Neural cell (in vitro differentiated cells): ENCODE measurements around a stretch of chr7.

DNA sequence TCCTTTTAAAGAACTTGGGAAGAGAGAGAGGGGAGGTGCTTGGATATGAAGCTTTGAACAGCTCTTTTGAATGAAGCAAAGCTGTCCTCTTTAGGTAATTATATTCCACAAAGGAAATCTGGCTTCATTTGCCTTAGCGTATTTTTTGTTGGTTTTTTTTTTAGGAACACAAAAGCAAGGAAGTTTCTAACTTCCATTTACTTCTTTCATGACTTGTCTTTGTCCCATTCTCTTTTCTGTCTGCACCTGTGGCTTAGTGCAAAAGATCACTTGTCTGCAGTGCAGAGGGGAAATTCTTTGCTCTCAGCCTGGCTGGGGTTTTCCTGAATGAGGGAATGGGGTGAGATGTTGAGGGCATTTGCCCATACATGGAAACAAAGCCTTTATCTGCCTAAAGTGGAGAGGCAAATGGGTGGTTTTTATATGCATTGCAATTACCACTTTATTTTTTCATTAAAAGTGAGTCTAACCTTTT is 361.0 kb upstream of the IGFBP3 start:
- RAMPAGE, long total RNA: no peak

GRCh38 chr7:46763853-46764692 is 817.8 kb downstream of the TNS3 start:
- RAMPAGE, long total RNA: no peak

- RAMPAGE, long total RNA: no peak
Observed at GRCh38 chr7:46801823-46802280, 780.1 kb downstream of the TNS3 start.

DNA sequence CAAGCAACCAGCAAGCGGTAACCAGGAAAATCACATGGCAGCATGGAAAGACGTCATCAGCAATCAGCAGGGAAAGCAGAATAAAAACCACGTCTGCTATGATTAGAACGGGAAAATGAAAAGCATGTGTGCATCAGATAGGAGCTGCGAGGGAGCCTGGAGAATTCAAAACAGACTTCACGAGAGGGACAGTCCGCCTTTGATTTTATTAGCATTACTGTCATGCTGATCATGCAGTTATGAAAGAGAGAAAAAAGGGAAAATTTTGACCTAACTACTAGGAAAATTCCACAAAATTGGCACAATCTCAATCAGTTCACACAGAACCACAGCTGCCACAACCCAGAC is 296.1 kb downstream of the TNS3 start:
- RAMPAGE, long total RNA: no peak

DNA sequence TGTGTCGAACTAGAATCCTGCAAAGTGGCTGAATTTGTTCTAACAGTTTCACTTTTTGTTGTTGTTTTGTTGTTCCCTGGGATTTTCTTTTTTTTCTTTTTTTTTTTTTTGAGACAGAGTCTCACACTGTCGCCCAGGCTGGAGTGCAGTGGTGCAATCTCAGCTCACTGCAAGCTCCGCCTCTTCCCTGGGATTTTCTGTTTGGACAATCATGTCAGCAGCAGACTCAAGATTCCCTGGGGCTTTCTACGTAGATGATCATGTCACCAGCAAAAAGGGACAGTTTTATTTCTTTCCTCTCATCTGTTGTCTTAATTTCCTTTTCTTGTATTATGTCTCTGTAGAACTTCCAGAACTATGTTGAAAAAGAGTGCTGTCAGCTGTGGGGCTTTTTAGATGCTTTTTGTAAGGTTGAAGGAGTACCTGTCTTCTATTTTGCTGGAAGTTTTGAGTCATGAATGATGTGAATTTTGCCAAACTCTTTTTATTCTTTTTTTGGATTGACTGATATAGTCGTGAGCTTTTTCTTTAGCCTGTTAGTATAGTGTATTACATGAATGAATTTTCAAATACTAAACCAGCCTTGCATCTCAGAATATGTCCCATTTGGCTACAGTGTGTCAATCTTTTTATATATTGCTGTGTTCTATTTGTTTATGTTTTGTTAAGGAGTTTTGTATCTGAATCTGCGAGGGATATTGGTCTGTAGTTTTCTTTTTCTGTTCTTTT is 241.3 kb downstream of the TNS3 start:
- RAMPAGE, long total RNA: no peak

DNA sequence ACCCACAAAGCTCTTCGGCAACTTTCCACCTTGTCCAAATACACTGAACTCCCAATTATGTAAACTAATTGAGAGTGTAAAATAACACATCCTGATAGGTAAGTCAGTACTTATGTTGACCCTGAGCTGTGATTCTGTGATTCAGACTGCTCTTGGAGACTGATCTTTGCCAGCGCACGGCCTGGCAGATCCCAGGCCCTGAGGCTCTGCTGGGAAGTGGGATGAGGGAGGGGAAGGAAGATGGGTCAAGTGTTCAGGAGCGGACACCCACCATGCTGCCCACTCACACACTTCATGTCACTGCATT is 226.3 kb downstream of the TNS3 start:
- RAMPAGE, long total RNA: no peak

DNA sequence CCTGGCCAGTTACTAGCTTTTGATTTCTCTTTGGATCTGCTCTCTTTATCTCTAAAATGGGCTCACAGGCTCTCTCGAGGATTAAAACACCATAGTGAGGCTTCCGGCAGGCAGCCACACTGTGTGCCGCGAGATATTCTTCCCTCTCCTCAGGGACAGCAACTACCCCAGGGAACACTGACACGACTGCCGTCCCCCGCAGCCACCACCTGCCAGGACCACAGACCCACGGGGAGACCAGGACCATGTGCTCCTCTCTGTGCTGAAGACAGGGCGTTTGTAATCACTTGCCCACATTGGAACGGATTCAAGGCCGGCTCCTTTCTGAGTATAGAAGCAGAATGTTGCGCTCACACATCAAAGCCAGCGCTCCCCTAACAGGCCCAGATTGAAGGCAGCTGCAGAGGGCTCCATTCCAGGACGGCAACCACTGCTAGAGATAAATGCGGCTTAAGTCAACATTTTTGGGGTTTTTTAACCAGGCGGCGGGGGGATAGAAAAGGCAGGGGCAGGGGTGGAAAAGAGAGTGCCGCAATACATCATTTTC is 189.8 kb downstream of the TNS3 start:
- RAMPAGE, long total RNA: no peak

- RAMPAGE, long total RNA: no peak
Observed at GRCh38 chr7:47601185-47601970, 19.5 kb upstream of the TNS3 start.

GRCh38 chr7:47622108-47622852 is 40.4 kb upstream of the TNS3 start:
- RAMPAGE, long total RNA: no peak

- RAMPAGE, long total RNA: no peak
Observed at GRCh38 chr7:47965183-47965573, 14.2 kb downstream of the HUS1 start.

GRCh38 chr7:47970950-47971175 is 8.6 kb downstream of the HUS1 start:
- RAMPAGE, long total RNA: no peak

- RAMPAGE, long total RNA: no peak
Observed at GRCh38 chr7:48101497-48102754, 12.9 kb downstream of the UPP1 start.

DNA sequence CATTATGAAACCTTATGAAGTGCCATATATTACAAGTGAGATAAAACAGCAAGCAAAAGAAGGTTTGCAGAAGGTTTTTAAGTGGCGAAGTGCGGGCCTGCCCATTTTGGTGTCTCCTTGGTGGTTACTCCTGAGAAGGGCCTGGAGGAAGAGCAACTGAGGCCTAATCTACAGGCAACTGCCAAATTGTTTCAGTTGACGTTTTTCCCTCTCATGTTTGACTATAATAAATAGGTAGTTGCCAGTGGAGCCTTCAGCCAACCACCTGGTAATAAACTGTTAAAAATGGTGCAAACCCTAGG is 3.6 kb downstream of the IKZF1 start:
- RAMPAGE, long total RNA: no peak

GRCh38 chr7:50336114-50336999 is 31.8 kb downstream of the IKZF1 start:
- RAMPAGE, long total RNA: no peak

GRCh38 chr7:50405292-50406312 is 44.5 kb downstream of the FIGNL1 start:
- RAMPAGE, long total RNA: no peak

DNA sequence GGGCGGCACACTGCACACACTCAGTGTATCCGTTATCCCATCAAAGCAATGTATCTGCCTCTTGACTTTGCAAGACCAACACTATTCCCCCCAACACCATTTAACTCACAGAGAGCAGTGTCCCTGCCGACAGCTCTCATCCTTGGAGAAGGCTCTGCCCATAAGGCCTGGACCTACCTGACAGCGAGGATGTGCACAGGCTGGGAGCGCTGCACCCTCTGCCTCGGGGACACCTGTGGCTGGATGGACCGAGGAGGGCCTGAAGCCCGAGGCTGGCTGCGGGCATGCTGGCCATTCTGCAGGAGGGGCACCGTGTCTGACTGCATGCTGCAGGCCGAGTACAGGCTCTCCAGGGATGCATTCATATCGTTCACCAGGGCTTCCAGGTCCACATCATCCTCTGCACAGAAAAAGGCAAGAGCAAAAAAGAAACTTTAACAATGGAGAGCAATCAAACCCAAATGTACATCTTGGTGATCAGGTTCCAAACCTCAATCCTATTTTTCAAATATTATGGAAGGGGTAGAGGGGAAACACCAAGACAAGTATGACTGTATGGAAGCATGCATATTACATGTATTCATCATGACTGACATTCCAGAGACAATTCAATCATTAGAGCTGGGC is 108.3 kb downstream of the GRB10 start:
- RAMPAGE, long total RNA: no peak

DNA sequence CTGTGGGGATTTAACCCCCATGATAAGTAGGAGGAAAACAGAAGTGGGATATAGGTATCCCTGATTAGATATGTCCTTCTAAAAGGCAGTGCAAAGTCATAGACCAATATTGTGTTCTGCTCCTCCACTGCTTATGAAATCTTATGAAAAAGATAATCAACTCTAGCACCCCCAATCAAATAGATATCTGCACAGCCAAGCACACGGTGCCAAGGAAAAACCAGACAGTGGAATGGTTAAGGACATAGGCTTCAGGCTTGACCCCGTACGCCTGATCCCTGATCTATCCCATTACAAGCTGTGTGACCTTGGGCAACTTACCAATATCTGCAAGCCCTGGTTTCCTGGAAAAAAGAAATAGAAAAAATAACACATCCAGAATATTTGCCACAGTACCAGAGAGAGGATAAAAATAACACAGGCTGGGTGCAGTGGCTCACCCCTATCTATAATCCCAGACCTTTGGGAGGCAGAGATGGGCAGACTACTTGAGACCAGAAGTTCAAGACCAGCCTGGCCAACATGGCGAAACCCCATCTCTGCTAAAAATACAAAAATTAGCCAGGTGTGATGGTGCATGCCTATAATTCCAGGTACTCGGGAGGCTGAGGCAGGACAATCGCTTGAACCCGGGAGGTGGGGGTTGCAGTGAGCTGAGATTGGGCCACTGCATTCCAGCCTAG is 56.9 kb downstream of the GRB10 start:
- RAMPAGE, long total RNA: no peak

DNA sequence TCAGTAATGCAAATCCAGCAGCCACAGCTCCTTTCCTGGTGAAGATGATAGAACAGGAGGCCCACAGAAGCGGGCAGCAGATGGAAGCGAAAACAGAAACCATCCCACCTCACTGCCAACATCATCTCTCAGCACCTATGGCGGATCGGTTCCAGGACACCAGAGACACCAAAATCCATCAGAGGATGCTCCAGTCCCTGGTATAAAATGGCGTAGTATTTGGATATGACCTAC is 23.5 kb downstream of the GRB10 start:
- RAMPAGE, long total RNA: no peak

- RAMPAGE, long total RNA: no peak
Observed at GRCh38 chr7:50771146-50771888, 11.4 kb downstream of the GRB10 start.

GRCh38 chr7:50898994-50899342 is 116.3 kb upstream of the GRB10 start:
- RAMPAGE, long total RNA: no peak